ENCODE results near the genes EIF3G and PDE4A.

DNA sequence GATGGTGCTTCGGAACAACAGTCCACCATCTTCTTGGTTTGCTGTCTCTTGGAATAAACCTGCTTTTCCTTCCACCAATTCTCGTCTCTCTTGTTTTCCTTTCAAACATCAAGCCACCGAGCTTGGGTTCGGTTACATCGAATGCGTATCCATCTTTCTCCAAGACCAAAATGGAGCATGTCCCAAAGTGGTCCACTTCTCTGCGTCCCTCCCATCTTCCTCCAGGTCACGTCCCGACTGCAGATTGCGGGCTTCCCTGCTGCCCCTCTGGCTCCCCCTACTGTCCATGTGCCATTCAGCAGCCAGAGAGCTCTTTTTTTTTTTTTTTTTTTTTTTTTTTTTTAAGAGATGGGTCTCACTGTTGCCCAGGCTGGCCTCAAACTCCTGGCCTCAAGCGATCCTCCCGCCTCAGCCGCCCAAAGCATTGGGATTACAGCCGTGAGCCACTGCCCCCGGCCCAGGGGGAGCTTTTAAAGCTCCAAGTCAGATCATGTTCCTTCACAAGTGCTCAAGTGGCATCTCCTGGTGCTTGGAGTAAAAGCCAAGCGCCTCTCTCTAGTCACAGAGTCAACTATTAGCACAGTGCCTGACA, 10.1 kb downstream of the COL5A3 start:
- RRBS, result no CpG with 5 or more reads among the region's 16 CpGs
CAGE:
- cytosol, long polyA plus RNA, result start-site peak on the minus strand centred at position 232 of the sequence, 19 bp wide, 7 reads
- long polyA plus RNA, result no peak
- nucleus, long polyA plus RNA, result no peak

GRCh38 chr19:10114118-10114958, 2.8 kb downstream of the P2RY11 start:
- RRBS, result no CpG with 5 or more reads among the region's 43 CpGs
CAGE:
- cytosol, long polyA plus RNA, result no peak
- long polyA plus RNA, result no peak
- nucleus, long polyA plus RNA, result no peak

GRCh38 chr19:10116220-10116433, 3.6 kb downstream of the EIF3G start:
- RRBS, result no CpG with 5 or more reads among the region's 9 CpGs
CAGE:
- cytosol, long polyA plus RNA, result no peak
- long polyA plus RNA, result no peak
- nucleus, long polyA plus RNA, result no peak

DNA sequence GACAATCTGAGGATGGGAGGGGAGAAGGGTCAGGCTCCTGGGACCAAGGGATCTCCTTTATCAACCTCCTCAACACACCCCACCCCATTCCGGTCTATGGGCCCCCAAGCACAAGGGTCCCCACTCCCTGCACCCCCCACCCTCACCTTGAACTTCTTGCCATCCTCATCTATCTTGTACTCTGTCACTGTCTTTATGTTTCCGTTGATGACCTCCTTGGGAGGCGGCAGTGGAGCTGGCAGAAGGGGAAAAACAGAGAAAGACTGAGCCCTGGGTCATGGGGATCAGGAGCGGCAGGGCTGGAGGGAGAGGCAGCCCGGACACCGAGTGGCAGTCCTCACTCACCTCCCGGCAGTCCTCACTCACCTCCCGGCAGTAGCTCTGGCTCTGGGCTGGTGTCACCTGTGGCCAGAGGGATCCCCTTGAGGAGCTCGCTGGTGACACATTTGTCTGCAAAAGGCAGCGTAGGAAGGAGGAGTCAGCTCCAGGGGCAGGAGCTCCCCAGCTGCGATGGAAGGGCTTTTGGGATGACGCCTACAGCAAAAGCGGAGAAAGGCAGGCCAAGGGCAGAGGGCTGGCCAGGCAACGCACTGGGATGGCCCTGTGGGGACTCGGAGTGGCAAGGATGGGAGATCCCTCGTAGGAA, 854 bp downstream of the EIF3G start:
- RRBS, result 80% methylated on average over 1 of the region's 16 CpGs
CAGE:
- cytosol, long polyA plus RNA, result no peak
- long polyA plus RNA, result no peak
- nucleus, long polyA plus RNA, result no peak

GRCh38 chr19:10119368-10120278, at the start of gene EIF3G:
TSS of gene EIF3G (minus strand) at chr19:10119899.
- RRBS, result 7% methylated on average over 7 of the region's 65 CpGs
CAGE:
- cytosol, long polyA plus RNA, result start-site peak on the minus strand at chr19:10119861-10119906, 1,136 reads
- long polyA plus RNA, result start-site peak on the minus strand at chr19:10119860-10119905, 620 and 1,337 reads in 2 replicates
- nucleus, long polyA plus RNA, result start-site peak on the minus strand at chr19:10119860-10119898, 1,113 reads

DNA sequence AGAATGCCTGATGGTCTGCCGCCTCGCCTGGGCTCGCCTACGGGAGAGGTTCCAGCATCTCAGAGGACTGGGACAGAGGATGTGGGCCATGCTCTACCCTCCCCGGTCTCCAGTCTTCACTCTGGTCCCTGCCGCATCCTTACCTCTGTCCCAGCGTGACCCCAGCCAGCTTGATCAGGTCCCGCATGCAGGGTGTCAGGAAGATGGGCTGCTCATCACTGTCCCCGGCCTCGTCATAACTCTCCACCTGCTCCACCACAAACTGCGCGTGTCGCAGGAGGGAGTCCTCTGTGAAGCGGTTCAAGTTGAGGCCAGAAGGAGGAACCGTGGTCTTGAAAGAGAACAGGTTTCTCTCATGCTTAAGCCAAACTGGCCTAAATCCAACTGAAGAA, 34.7 kb upstream of the EIF3G start:
- RRBS, result no CpG with 5 or more reads among the region's 15 CpGs
CAGE:
- cytosol, long polyA plus RNA, result no peak
- long polyA plus RNA, result no peak
- nucleus, long polyA plus RNA, result no peak

- RRBS, result no CpG with 5 or more reads among the region's 6 CpGs
CAGE:
- cytosol, long polyA plus RNA, result no peak
- long polyA plus RNA, result no peak
- nucleus, long polyA plus RNA, result no peak
These were observed 11.3 kb downstream of the S1PR2 start for GRCh38 chr19:10219692-10220394.

DNA sequence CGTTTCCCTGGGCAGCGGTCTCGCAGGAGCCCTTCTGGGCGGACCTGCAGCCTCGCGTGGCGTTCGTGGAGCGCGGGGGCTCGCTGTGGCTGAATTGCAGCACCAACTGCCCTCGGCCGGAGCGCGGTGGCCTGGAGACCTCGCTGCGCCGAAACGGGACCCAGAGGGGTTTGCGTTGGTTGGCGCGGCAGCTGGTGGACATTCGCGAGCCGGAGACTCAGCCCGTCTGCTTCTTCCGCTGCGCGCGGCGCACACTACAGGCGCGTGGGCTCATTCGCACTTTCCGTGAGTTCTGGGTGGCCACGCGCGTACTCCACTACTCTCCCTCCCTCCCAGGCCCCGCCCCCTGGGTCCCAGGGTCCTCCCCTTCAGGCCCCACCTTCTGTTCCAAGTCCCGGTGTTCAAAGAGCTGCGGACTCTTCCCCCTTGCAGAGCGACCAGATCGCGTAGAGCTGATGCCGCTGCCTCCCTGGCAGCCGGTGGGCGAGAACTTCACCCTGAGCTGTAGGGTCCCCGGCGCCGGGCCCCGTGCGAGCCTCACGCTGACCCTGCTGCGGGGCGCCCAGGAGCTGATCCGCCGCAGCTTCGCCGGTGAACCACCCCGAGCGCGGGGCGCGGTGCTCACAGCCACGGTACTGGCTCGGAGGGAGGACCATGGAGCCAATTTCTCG, 1.4 kb downstream of the ICAM5 start:
- RRBS, result 3% methylated on average over 29 of the region's 67 CpGs
CAGE:
- cytosol, long polyA plus RNA, result no peak
- long polyA plus RNA, result no peak
- nucleus, long polyA plus RNA, result no peak

DNA sequence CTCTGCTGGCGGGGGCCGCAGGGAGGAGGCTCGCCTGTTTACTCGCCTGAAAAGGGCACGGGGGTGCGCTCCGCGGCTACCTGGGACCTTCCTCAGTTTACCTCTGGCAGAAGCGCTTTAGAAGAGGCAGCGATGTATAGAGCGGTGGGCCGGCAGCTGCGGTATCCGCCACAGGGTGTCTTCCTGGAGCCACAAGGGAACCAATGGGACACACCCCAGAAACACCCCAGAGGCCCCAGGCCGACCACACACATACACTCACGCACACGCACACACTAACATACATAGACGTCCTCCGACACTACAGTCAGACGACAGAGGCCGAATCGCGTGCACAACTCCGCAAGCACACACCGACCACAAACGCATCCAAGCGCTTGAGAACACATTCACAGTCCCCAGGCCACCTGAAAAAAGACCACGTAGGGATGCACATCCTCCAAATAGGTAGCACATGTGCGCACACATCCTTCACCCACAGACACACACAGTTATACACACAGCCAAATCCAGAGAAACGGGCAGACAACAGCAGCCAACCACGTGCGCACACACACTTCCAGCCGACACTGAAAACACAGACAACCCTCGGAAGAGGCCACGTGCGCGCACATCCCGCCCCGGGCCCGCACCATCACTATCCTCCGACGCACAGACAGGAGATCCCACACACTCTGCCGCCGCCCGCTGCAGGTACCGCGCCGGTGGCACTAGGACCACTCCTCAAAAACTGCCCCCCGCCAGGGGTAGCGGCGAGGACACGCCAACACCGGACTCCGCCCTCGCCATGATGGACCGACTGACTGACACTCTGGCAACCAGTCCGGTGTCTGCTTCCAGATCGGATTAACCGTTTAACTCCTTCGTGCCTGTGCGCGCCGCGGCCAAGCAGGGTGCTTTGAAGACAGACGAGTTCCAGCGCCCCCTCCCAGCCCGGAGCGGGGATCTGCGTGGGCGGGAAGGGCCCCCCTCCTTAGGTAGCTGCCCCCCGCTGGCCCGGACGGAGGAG, 619 bp upstream of the PDE4A start:
- RRBS, result 1% methylated on average over 25 of the region's 73 CpGs
CAGE:
- cytosol, long polyA plus RNA, result no peak
- long polyA plus RNA, result no peak
- nucleus, long polyA plus RNA, result no peak

DNA sequence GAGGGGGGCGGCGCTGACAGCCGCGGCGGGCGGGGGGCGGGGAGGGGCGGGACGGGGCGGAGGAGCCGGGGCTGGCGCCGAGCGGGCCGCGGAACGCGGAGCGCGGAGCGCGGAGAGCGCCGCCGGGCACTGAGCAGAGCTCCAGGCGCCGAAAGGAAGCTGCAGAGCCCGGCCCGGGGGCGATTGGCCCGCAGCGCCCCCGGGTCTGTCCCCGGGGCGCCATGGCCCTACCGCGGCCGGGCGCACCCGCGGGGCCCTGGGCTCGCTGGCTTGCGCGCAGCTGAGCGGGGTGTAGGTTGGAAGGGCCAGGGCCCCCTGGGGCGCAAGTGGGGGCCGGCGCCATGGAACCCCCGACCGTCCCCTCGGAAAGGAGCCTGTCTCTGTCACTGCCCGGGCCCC, at the start of gene PDE4A:
PDE4A (plus strand) TSS at position 115 of the 399 bp plus-strand sequence.
- RRBS, result 1% methylated on average over 30 of the region's 52 CpGs
CAGE:
- cytosol, long polyA plus RNA, result no peak
- long polyA plus RNA, result no peak
- nucleus, long polyA plus RNA, result no peak

DNA sequence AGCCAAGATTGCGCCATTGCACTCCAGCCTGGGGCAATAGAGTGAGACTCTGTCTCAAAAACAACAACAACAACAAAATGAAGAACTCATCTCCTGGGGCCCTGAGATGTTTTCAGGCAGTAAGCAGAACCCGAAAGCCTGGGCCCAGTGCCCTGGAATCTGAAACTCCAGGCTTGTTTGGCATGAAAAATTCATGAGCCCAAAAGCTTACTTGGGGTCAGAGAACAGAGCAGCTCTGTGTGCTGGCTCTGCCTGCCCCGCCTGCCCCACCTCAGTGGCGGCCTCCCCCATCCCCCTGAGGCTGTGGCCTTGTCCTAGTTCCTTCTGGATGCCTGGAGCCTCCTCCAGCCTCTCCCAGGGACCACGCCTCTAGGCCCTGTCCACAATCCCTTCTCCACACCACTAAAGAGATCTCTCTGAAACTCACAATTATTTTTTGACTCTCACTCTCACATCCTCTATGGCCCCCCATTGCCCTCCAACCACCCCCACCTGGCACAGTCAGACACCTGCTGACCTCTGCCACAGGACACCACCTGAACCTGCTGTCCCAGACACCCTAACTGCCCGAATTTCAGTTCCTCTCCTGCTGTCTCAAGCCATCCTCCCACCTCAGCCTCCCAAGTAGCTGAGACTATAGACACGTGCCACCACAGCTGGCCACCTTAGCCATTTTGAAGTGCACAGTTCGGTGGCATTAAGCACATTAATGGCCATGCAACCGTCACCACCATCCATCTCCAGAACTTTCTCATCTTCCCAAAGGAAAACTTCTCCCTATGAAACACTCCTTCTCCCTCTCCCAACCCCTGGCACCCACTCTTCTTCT, 7.0 kb upstream of the AP1M2 start:
- RRBS, result no CpG with 5 or more reads among the region's 9 CpGs
CAGE:
- cytosol, long polyA plus RNA, result no peak
- long polyA plus RNA, result no peak
- nucleus, long polyA plus RNA, result no peak

DNA sequence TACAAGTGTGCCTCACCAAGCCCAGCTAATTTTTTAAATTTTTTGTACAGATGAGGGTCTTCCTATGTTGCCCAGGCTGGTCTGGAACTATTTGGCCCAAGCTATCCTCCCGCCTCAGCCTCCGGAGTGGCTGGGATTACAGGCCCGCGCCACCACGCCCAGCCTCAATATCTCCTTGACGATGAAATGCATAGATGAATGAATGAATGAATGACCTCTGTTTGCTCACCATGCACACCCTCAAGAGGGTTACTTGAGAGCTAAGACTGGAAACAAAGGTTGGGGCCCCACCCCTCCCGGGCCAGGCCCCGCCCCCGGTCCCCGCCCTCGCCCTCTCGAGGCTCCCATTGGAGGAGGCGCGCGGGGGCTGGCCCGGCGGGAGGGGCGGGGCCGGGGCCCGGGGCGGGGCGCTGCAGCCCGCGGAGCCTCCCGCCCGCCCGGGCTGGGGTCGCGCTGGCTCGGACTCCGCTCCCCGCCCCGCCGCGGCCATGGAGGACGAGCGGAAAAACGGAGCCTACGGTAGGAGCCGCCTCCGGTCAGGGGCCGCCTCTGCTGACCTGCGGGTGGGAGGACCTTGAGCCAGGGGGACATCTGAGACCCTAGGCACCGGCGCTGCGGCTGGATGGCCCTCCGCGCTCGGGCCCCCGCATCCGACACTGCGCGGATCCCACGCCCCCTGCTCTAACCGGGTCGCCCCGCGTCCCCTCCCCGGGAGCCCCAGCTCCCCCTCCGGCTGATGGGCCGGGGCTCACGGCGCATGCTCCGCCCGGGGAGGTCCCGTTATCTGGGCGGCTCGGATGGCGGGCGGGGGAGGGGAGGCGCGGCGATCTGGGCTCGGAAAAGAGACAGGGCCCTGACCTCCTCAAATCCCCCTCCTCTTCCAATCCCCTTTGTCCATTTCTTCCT, 15.2 kb upstream of the AP1M2 start:
- RRBS, result under 1% methylated on average over 37 of the region's 74 CpGs
CAGE:
- cytosol, long polyA plus RNA, result start-site peak on the plus strand centred at position 454 of the sequence, 64 bp wide, 222 reads
- long polyA plus RNA, result start-site peak on the plus strand centred at position 445 of the sequence, 81 bp wide, 128 and 166 reads in 2 replicates
- nucleus, long polyA plus RNA, result start-site peak on the plus strand centred at position 454 of the sequence, 64 bp wide, 183 reads

DNA sequence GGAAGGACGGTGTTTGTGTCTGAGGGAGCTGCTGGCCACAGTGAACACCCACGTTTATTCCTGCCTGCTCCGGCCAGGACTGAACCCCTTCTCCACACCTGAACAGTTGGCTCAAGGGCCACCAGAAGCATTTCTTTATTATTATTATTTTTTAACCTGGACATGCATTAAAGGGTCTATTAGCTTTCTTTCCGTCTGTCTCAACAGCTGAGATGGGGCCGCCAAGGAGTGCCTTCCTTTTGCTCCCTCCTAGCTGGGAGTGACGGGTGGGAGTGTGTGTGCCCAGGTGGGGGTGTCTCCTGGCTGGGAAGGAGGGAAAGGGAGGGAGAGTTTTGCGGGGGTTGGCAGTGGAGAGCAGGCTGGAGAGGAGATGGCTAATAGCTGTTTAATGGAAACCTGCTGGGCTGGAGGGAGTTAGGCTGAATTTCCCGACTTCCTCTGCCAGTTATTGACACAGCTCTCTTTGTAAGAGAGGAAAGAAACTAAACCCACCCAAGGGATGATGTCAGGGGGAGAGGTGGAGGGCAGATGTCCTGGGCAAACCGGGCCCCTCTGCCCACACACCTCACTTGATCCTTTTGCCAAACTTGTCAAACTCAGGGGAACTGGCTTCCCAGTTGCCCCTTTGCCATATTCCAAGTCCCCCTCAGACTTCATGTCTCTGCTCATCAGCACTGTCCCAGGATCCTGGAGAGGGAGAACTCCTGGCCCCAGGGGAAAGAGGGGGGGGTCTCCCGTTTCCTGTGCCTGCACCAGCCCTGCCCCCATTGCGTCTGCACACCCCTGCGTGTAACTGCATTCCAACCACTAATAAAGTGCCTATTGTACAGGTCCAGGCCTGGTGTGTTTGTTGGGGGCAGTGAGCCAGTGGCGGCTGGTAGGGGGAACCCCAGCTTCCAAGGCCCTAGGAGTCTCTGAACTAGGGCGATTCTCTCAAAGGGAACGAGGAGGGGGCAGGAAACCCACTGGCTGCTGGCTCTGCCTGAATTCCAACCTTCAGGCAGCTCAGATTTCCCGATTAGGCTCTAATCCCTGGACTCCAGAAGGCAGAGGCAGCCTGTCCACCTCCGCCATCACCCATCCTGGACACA, 10.1 kb upstream of the ILF3 start:
- RRBS, result no CpG with 5 or more reads among the region's 17 CpGs
CAGE:
- cytosol, long polyA plus RNA, result no peak
- long polyA plus RNA, result no peak
- nucleus, long polyA plus RNA, result no peak

DNA sequence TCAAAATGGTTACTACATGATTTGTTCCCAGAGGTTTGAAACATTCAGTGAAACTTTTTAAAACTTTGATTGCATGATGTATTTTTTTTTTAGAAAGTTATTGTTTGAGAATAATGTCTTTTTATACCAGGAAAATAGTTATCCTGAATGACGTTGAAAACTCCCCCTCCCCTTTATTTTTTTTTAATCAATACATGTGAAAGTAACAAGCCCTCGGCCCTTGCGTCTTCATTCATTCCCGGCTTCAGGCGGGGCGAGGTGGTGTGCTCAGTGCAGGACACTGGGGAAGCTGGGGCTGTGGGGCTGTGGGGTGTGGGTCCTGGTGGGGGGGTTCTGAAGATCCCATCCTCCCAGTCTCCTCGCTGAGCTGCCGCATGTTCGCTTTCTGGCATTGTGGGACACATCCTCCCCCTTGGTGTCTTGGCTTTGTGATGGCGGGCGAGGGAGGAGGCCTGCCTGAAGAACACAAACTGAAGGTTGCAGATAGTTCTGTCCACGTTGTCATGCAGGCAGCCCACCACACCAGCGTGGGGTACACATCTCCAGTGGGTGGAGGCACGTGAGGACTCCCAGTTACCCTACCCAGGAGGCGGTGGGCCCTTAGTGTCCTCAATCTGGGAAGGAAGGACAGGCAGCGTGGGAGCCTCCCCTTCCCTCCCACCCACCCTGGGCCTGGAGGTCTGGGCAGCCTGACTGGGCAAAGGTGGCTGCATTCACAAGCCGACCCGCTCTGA, 15.5 kb upstream of the QTRT1 start:
- RRBS, result no CpG with 5 or more reads among the region's 18 CpGs
CAGE:
- cytosol, long polyA plus RNA, result no peak
- long polyA plus RNA, result no peak
- nucleus, long polyA plus RNA, result no peak

- RRBS, result no CpG with 5 or more reads among the region's 23 CpGs
CAGE:
- cytosol, long polyA plus RNA, result no peak
- long polyA plus RNA, result no peak
- nucleus, long polyA plus RNA, result no peak
These were observed 552 bp upstream of the DNM2 start for GRCh38 chr19:10717227-10717827.

- RRBS, result 86% methylated on average over 2 of the region's 23 CpGs
CAGE:
- cytosol, long polyA plus RNA, result no peak
- long polyA plus RNA, result no peak
- nucleus, long polyA plus RNA, result no peak
These were observed 26.4 kb downstream of the DNM2 start for GRCh38 chr19:10743905-10745023.

DNA sequence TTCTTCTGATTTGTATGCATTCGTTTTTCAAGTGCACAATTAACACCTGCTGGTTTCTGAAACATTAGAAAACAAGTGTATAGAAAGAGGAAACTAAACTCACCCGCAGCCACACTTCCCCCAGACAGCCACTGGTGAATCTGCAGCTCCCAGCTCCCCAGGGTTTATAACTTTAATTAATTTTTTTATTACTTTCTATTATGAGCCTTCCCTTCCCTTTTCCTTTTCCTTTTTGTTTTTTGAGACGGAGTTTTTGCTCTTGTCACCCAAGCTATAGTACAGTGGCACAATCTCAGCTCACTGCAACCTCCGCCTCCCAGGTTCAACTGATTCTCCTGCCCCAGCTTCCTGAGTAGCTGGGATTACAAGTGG, 58.7 kb downstream of the TMED1 start:
- RRBS, result no CpG with 5 or more reads among the region's 4 CpGs
CAGE:
- cytosol, long polyA plus RNA, result no peak
- long polyA plus RNA, result no peak
- nucleus, long polyA plus RNA, result no peak

- RRBS, result no CpG with 5 or more reads among the region's 10 CpGs
CAGE:
- cytosol, long polyA plus RNA, result no peak
- long polyA plus RNA, result no peak
- nucleus, long polyA plus RNA, result no peak
These were observed 33.7 kb downstream of the TMED1 start for GRCh38 chr19:10802255-10802793.

- RRBS, result no CpG with 5 or more reads among the region's 10 CpGs
CAGE:
- cytosol, long polyA plus RNA, result no peak
- long polyA plus RNA, result no peak
- nucleus, long polyA plus RNA, result no peak
These were observed 32.5 kb downstream of the TMED1 start for GRCh38 chr19:10803404-10804053.

- RRBS, result 98% methylated on average over 1 of the region's 14 CpGs
CAGE:
- cytosol, long polyA plus RNA, result no peak
- long polyA plus RNA, result no peak
- nucleus, long polyA plus RNA, result no peak
These were observed 30.5 kb downstream of the TMED1 start for GRCh38 chr19:10805499-10805984.